Foreskin fibroblast (primary cell): ENCODE results near the gene SLC39A10.

DNA sequence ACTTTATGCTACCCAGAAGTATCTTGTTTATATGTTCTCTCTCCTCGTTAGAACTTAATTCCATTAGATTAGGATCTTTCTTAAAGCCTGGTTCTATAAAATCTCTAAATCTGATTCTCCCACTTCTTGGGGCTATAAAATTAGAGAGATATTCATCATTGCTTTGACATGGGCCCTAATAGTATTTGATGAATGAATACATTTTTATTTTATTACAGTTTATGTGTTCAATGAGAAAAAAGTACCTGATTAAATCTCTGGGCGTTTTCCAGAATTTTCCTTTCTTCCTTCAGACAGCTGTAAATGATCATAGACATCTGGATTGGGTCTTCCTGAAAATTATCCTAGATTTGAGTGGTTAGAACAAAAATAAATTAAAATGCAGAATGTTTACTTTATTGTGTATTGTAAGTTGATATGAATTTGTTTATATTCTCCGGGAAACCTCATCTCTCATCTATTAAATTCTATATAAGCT, 6.6 kb downstream of the STAT1 start:
- RRBS: no CpG with 5 or more reads among the region's 3 CpGs

DNA sequence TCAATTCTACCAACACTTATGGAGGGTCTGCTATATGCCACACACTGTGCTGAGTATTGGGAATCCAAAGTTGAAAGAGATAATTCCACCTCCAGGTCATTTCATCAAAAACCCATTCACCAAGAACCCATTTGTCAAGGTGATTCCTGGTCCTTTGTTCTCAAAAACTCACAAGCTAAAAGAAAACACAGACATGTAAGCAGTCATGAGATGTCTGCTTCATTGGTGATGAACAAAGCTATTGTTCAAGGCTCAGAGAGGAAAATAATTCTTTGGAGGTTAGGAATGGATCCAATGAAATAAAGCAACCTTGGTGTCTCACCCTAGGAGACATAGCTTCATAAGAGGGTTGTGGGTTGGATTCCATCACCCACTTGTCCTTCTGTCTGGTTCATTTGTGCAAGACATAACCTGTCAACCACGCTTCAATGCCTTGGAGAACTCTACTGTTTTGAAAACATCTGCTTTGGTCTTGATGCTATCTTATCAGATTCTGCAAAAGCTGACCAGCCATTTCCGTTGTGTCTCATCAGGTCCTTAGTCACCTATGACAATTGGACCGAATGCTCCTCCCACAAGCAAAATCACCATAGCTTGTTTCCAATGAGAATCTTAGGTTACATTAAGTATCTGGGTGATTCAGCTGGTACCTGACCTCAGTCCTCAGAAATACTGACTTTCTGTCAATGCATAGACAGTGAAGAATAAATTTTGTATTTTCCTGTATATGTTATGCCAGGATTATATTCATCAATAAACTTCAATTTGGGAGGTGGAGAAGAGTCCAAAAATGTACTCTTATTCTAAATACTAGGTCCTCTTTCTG, 35.5 kb downstream of the STAT4 start:
- RRBS: no CpG with 5 or more reads among the region's 3 CpGs

GRCh38 chr2:191233995-191234194, 11.3 kb upstream of the MYO1B start:
- RRBS: no CpG with 5 or more reads among the region's 2 CpGs

GRCh38 chr2:191247623-191248151, 2.5 kb downstream of the MYO1B start:
- RRBS: no CpG with 5 or more reads among the region's 3 CpGs

- RRBS: no CpG with 5 or more reads among the region's 11 CpGs
Observed at GRCh38 chr2:191305907-191306636, 60.9 kb downstream of the MYO1B start.

DNA sequence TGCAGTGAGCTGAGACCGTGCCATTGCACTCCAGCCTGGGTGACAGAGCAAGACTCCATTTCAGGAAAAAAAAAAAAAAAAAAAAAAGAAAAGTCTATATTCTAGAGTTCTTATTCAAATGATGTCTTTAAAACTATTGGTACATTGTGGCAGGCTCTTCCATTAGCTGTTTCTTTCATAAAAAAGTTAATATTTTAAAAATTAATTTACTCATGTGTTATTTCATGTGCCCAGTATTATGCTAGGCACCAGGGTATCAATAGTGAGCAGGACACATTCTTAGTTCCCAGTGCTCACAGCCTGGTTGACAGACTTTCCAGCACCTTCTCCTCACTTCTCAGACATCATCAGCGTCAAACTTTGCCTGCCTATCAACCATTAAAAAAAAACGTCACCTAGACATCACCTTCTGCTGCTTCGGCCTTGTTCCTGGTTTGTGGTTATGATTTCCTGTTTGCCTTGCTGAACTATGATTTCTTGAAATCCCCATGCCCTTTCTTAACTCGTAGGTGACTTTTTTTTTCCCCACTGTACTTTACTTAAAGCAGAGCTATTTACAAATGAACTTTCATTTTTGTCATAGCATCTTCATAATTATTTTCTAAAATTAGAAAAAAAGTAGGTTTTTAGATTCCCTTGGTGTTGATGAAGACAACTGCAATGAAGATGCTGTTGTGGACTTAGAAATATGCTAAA, 60.4 kb upstream of the NABP1 start:
- RRBS: no CpG with 5 or more reads among the region's 5 CpGs

DNA sequence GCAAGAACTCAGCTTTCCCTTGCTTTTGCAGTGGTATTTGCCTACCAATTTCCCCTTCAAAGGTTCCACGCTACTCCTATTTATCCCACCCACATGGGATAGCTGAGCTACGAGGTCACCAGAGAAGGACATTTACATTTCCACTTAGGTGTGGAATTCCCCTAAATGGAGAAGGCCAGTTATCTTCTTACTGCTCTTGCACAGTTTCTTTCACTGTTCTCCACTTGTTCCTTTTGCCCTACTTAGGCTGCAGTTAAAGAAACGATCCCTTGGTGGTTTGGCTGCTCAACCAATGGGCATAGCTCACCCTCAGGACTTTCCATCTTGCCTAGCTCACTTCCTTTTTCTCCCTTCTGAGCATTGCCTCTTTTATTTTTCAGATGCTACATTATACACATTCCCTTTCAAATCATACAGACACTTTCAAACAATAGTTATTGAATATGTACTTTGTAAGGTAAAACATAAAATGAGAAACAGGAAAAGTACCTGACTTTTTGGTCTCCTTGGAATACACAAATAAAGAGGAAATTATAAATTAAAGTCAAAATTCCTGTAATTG, 11.2 kb upstream of the NABP1 start:
- RRBS: no CpG with 5 or more reads among the region's 3 CpGs

DNA sequence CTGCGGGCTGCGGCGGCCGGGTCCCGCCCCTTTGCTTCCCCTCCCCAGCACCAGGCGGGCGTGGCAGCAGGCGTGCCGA, 105 bp upstream of the NABP1 start:
- RRBS: 3% methylated on average over 5 of the region's 9 CpGs

DNA sequence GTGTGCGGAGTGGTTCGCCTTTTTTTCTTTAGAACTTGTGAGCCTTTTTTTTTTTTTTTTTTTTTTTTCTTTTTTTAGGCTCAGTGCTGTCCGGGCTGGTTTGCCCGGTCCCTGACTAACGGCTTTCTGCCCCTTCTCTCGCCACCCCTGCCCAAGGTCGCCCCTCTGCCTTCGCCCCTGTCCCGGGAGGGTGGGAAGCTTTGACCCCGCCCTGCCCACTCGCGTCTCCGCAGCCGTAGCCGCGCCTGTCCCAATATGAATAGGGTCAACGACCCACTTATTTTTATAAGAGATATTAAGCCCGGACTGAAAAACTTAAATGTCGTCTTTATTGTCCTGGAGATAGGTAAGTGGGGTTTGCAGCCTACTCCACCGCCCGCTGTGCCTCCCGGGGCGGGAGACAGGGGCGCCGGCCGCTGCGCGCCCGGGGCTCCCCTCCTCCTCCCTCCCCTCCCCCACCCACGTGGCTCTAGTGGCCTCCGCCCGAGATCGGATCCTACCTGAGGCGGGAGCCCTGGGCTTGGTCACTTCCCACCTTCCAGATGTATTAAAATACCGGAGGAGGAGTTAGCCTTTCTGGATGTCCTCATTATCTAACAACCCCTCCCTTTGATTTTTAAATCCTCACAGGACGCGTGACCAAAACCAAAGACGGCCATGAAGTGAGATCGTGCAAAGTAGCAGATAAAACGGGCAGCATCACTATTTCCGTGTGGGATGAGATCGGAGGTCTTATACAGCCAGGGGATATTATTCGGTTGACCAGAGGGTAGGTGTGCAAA, 615 bp downstream of the NABP1 start:
- RRBS: 1% methylated on average over 16 of the region's 43 CpGs

GRCh38 chr2:191691663-191692350, 13.9 kb downstream of the NABP1 start:
- RRBS: no CpG with 5 or more reads among the region's 5 CpGs

- RRBS: no CpG with 5 or more reads among the region's 3 CpGs
Observed at GRCh38 chr2:191849225-191849871, 2.5 kb upstream of the CAVIN2 start.

- RRBS: no CpG with 5 or more reads among the region's 5 CpGs
Observed at GRCh38 chr2:195559430-195560066, 97.5 kb upstream of the SLC39A10 start.

DNA sequence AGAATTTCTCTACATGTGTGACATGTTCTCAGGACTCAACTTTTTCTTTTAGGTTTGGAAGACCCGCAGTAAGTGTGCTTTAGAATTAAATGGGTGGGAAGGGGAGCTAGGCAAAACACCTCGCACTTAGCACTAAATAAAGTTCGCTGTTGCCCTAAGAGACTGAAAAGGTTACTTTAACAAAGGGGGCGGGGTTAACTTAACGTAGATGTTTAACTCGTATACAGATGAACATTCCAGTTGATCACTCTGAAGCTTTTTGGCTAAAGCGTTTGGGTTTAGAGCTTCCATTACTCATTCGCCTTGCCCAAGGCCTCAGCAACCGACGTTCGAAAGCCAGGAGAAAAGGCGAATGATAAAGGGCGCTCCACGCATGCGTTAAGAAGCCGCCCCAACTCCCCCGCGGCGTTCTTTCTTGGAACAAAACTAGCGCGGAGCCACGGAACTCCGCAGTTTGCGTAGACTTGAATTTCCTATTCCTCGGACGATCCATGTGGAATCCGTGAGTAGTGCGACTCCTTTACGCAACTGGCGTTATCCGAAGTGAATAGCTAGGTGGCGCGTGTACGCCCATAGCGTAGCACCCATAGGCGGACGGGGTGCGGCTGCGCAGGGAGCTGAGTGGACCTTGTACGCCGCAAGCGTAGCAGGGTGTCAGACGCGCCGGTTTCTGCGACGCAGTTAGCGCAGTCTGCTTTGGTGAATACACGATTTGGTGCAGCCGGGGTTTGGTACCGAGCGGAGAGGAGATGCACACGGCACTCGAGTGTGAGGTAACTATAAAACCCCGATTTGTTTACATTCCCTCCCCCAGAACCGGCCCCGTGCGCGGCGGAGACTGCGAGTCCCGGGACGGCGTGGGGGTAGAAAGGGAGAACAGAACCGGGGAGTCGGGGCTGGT, at the start of gene SLC39A10:
Gene SLC39A10, plus strand, starts transcription at position 718 of the 901 bp plus-strand sequence.
- RRBS: 2% methylated on average over 11 of the region's 66 CpGs

- RRBS: no CpG with 5 or more reads among the region's 1 CpG
Observed at GRCh38 chr2:195658417-195658893, 1.4 kb downstream of the SLC39A10 start.

GRCh38 chr2:196077288-196077699, 8.7 kb upstream of the DNAH7 start:
- RRBS: no CpG with 5 or more reads among the region's 2 CpGs

DNA sequence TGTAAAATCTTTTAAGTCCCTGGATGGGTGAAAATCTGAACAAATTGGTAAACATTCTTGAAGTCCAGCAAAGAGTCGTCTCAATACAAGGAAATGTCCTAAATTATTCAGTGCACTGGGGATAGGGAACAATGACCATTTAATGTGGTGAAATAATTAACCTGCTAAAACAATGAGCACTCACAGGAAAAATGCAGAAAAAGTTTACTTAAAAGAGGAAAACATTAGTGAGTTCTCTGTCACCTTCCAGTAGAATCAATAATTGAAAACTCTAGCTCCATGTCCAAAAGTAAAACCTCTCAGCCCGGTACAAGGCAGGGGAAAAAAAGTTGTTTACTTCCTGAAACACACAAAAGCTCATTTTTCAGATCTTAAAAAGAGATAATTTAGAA, 44.3 kb upstream of the DNAH7 start:
- RRBS: no CpG with 5 or more reads among the region's 2 CpGs

GRCh38 chr2:196149638-196150483, 21.5 kb downstream of the STK17B start:
- RRBS: no CpG with 5 or more reads among the region's 5 CpGs

DNA sequence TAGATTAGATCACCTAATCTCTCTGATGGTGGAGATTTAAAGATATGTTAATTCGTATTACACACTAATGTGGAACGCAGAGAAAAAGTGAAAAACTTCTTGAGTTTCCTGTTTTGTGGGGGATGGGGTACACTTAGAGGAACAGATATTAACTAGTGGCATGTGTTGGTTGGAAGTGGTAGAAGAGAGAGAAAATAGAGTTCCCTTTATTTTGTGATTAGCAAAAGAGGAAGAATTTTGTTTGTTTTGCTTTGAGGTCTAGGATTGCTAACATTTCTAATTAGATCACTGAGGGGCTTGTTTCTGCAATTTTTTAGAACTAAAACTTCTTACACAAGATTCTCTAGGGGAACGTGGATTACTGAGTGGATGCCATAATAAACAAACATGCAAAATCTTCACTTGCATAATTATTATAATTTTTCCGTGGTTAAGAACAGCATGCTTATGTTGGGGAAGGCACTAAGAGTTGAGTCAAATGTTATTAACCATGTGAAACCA, 97.3 kb upstream of the STK17B start:
- RRBS: no CpG with 5 or more reads among the region's 4 CpGs

- RRBS: no CpG with 5 or more reads among the region's 2 CpGs
Observed at GRCh38 chr2:196801635-196802234, 2.3 kb upstream of the GTF3C3 start.